Breast (tissue), 4 donors: ENCODE measurements around a stretch of chr9.

DNA sequence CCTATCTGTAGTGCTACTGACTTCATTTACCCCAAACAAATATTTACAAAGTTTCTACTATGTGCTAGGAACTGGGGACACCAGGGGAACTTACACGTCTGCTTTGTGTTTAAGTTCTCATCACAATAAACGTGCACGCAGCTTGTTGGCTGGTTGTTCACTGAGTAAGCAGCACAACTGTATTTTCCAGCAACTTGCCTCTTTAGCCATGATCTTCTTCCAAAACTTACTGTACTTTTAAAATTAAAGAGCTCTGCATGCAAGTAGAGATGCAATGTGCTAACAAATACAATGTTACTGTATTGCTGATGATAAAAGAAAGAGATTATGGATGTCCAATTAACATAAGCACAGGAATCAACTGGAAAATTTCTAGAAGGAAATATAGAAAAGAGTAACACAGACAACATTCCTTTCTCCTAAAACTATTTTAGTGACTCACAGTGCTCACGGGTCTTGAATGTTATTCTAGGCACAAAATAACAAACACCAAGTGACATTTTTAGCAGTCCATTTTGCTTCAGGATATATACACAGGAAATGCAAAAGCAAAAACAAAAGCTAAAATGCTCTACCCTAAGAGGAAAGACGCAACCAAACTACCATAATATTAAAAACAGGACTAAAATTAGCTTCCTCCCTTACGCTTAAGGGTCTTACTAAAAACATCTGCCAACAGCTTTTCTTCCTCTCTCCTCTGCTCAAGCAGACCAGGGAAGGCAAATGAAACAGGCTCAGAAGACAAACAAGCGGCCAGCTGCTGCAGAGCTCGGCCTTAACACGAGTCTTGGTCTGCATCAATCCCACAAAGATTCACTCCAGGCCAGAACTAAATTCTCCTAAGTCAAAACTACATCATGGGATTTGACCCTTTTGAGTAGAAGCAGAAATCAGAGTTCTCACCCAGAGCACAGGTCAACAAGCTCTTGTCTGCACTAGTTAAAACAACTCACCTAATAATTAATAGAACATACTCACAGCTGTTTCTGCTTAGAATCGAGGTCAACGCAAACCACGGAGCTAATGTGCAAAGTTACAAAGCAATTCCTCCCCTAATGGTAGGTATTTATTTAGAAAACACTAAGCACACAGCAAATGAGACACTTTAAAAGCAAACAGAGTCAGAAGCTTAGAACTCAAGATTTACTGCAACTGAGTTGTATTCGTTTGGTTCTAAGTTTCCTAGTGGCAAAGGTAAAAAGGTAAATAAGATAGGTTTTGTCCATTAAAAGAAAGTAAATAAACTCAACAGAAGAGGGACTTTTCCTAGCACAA, 62.4 kb downstream of the RAPGEF1 start:
- PRO-cap, 3 experiments: no peak in any of the 3 experiments
- RRBS: no CpG with 5 or more reads among the region's 13 CpGs

- PRO-cap, 3 experiments: no peak in any of the 3 experiments
- RRBS: no CpG with 5 or more reads among the region's 18 CpGs
Measured at GRCh38 chr9:131681466-131682232, 58.2 kb downstream of the RAPGEF1 start.

- PRO-cap, 3 experiments: no peak in any of the 3 experiments
- RRBS: no CpG with 5 or more reads among the region's 9 CpGs
Measured at GRCh38 chr9:131708161-131708912, 31.5 kb downstream of the RAPGEF1 start.

- PRO-cap, 3 experiments: no peak in any of the 3 experiments
- RRBS: no CpG with 5 or more reads among the region's 5 CpGs
Measured at GRCh38 chr9:131727797-131728426, 12.0 kb downstream of the RAPGEF1 start.

DNA sequence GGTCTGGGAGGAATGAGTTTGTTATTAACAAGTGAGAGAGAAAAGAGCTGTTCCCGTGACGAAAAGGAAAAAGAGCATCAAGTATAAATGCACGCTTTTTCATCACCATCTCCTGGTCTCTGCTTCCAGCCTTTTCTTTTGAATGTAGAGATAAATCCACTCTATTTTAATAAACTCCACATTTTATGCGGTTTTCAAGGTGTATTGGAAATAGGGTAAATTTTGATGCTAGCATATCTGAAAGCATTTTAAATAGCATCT, 25.2 kb upstream of the RAPGEF1 start:
- PRO-cap, 3 experiments: no peak in any of the 3 experiments
- RRBS: no CpG with 5 or more reads among the region's 4 CpGs

DNA sequence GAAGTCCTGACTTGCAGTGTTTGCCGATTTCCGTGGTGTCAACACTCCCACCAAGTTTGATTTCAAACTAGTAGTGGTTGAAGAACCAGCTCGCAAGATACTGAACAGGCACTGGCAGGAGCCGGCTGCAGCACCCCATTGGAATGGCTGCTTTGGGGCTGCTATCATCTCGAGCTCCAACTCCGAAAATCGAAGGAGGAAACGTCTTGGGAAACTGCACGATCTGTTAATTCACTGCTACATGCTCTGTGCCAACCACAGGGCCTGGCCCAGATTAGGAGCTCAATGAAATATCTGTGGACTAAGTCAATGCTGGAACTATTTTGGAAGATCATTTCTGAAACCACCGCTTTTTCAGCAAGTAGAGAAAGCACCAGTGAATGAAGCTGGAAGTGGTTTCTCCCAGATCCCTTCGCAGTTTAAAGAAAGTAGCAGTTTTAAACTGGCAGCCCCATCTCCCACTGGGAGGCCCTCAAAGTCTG, 122.7 kb upstream of the RAPGEF1 start:
- PRO-cap, 3 experiments: no peak in any of the 3 experiments
- RRBS: no CpG with 5 or more reads among the region's 11 CpGs

GRCh38 chr9:131866198-131866827, 126.4 kb upstream of the RAPGEF1 start:
- PRO-cap, 3 experiments: no peak in any of the 3 experiments
- RRBS: no CpG with 5 or more reads among the region's 11 CpGs

DNA sequence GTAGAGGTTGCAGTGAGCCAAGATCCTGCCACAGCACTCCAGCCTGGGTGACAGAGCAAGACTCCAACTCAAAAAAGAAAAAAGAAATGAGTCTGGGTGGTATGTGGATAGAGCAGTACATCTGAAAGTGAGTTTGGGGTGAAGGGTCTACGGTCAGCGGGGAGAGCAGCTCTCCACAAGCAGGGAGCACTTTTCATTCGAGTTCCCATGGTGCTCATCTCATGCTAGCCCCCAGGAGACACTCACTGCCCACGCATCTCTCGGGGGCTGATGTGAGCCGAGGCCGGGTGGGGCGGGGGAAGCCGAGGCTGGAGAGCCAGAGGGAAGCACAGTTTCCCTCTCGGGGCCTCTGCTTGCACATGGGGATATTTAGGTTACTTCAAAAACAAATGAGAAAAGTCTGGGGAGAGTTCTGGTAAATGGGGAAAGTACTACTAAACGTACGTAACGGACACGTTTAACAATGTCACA, 34.1 kb upstream of the NTNG2 start:
- PRO-cap, 3 experiments: no peak in any of the 3 experiments
- RRBS: no CpG with 5 or more reads among the region's 14 CpGs

DNA sequence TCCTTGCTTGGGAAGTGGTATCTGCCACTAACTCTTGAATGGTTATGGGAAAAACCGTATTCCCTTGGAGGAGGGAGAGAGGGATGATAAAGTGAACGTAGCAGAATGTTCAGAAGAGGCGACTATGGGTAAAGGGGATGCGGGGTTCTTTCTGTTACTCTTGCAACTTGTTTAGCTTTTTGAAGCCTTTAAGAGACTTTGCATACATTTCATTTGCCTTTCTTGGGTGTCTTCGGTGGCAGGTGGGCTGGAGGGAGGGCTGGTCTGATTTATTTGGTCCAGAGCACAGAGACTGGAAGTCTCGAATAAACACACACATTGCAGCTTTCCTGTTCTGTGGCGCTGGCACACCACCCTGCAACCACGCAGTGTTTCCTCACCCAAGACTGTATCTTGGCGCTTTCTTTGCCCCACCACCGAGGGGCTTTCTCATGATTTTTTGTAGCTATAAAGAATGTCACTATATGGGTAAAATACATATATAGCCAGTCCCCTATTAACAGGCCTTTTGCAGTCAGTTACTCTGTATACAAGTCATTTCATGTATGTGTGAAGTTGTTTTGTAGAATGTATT, 23.1 kb downstream of the TTF1 start:
- PRO-cap, 3 experiments: no peak in any of the 3 experiments
- RRBS: no CpG with 5 or more reads among the region's 10 CpGs

DNA sequence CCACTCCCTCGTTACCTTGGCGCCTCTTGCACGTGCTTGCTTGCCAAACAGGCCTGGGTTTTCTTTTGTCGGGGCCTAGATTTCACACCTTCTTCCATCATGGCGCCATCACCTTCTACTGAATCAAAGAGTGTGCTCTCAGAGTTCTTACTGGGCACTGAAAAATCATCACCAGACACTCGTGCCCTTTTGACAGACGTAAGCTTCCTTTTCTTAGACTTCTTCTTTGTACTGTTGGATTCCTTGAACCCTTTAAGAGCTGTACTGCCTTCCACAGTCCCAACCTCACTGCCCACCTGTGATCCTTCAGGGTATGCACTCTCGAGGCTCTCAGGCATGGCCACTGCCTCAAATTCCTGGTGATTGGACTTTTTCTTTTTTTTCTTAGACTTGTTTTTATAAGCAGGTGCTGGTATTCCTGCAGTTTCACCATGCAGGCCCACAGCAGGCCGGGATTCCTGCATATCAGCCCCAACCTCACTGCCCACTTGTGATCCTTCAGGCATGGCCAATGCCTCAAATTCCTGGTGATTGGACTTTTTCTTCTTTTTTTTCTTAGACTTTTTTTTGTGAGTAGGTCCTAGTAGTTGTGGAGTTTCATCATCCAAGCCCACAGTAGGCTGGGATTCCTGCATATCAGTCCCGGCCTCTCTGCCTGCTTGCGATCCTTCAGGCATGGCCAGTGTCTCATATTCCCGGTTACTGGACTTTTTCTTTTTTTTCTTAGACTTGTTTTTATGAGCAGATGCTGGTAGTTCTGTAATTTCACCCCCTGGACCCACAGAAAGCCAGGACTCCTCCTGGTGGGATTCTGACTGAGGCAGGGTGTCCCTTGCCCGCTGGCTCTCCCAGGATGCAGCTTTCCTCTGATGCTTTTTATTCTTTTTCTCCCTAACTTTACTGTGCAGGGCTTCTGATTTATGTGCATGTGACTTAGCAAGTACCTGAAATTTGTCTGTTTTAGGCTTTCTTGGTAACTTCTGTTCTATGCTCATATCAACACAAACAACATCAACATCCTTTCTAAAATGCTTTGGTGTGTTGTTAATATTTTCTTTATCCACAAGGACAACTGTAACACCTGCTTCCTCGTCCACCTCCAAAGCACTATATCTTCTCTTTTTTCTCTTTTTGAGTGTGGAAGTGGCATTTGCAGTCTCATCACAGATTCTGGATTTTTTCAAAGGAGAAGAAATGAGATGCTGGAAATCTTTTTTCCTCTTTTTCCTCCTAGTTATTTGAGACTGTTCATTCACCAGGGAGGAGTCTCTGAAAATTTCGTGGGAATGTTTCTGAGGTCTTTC, 4.7 kb downstream of the TTF1 start:
- PRO-cap, 3 experiments: no peak in any of the 3 experiments
- RRBS: 92% methylated on average over 2 of the region's 15 CpGs

DNA sequence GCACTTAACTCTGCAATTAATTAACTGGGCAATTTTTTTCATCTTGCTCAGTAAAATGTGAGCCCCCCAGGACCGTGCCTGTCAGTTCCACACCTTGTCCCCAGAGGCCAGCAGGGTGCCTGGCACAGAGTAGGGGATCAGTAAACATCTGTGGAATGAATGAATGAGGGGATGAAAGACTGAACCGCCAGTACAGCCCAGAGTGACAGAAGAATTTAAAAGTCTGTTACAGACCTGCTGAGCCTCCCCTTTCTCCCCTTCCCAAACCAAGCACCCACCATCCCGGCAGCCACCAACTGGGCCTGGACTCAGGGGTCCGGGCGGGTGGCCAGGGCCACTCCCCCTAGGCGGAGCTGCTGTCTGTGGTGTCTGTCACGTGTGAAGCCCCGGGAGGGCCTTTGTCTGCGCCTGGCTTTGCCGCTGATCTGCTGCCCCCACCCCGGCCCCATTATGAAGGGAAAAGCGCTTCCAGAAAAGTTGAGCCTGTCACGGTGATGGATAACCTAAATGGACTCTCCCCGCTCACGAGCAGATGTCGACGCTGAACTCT, 36.4 kb upstream of the BARHL1 start:
- PRO-cap, 3 experiments: no peak in any of the 3 experiments
- RRBS: 3% methylated on average over 8 of the region's 17 CpGs

- PRO-cap, 3 experiments: no peak in any of the 3 experiments
- RRBS: no CpG with 5 or more reads among the region's 14 CpGs
Measured at GRCh38 chr9:132548935-132549572, 33.4 kb upstream of the BARHL1 start.

DNA sequence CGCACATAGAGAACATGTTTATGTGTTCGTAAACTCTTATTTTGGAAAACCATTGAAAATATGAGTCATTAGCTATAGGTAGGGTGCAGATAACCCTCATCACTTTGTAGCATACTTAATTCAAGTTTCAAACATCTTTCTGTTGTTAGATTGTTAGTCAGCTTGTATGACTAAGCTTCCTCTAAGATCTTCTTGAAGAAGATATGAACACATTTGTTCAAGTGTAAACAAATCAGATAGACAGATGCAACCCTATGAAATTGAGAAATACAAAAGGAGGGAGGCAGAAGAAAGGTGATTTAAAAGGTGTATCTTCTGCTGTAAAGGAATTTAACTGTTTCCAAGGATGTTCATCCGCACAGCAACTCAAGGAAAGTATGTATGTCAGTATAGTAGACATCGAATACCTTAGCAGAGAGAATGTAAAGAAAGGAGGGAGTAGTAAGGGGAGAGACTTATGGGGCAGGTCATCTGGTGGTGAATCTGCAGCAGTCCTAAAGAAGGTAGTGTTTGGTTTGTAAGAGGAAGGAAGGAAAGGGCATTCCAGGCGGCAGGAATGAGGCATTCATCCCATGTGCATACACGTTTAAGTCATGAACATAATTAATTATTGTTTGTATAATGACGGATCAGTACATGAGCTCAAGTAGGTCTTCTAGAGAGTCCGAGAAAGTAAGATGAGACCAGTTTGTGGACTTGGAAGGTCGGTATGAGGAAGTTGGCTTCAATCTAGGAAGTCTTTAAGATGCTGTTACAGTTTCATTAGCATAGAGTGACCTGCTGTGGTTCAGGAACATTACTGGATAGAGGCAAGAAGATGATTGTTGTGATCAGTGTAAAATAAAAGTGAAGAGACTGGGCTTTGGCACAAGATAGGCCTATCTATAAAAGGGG, 1.9 kb downstream of the GTF3C4 start:
- PRO-cap, 3 experiments: no peak in any of the 3 experiments
- RRBS: no CpG with 5 or more reads among the region's 9 CpGs

DNA sequence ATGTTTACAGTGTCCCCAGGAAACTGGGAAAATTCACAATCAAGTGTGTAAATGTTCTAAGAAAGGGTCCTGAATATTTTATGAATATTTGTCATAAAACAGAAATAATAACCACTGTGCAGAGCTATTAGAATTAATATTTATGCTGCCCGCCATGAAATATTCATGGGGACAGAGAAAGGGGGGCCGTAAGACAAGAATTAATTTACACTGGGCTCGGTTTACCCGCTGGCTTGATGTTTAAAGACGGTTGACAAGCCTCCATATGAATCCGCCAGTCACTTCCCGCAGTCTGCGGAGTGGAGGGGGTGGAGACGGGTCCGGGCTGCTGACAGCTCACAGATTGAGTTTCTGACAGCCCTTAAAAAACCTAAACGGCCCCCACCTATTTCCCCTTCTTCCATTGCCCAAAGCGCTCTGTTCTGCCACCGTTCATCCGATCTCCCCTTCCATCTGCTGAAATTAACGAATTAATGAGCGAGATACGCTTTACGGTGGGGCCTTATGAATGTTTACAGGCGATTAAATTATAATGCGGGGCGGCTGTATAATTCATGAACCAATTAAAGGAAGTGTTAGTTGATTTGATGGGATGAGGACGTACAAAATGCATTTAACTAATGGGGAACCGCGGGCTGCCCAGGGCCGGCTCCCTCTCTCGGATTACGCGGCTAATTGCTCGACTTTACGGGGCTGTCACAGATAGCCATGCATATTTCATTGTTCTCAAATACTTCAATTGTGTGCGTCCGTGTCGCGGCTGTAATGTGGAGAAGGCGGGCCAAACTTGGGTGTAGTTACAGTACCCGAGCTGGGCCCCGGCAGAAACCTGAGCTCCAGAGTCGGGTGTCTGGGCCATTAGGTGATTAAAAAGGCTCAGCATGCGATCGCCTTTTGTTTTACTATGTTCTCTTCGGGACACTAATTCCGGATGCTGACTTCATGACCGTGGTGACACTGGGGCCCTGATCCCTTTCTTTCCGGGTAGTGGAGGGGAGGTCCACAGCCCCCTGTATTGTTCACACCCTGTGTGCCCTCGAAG, 74.7 kb downstream of the GTF3C4 start:
- PRO-cap, 3 experiments: no peak in any of the 3 experiments
- RRBS: 38% methylated on average over 6 of the region's 45 CpGs

DNA sequence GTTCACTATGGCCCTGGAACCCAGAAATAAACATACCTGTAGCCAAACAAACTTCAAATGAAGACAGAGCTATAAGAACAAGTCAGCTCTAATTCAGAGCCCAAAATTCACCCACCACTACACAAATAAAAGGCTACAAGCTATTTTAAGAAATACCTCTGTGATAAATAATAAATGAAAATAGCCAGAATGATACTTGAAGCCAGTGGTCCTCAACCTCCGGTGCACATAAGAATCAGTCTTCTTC, 2.4 kb downstream of the TSC1 start:
- PRO-cap, 3 experiments: no peak in any of the 3 experiments
- RRBS: no CpG with 5 or more reads among the region's 1 CpG

- PRO-cap, 3 experiments: no peak in any of the 3 experiments
- RRBS: no CpG with 5 or more reads among the region's 21 CpGs
Measured at GRCh38 chr9:133019619-133020750, 10.8 kb upstream of the GTF3C5 start.

- PRO-cap, 3 experiments: no peak in any of the 3 experiments
- RRBS: no CpG with 5 or more reads among the region's 3 CpGs
Measured at GRCh38 chr9:133075847-133076412, 14.1 kb downstream of the CEL start.

- PRO-cap, 3 experiments: no peak in any of the 3 experiments
- RRBS: no CpG with 5 or more reads among the region's 11 CpGs
Measured at GRCh38 chr9:133107349-133107714, 13.7 kb downstream of the RALGDS start.

- PRO-cap, 3 experiments: no peak in any of the 3 experiments
- RRBS: no CpG with 5 or more reads among the region's 6 CpGs
Measured at GRCh38 chr9:133109304-133109518, 11.8 kb downstream of the RALGDS start.

GRCh38 chr9:133148451-133148706, 15.3 kb downstream of the GBGT1 start:
- PRO-cap, 3 experiments: peak in 2 of 3 experiments; most common plus-strand start chr9:133148536 (in 1); most common minus-strand start chr9:133148546 (in 1)
- RRBS: no CpG with 5 or more reads among the region's 11 CpGs